Heart right ventricle (tissue), 2 donors: ENCODE results near the gene AK9.

- PRO-cap, 2 experiments = no peak in any of the 2 experiments
These were observed 31.8 kb downstream of the AK9 start for GRCh38 chr6:109659209-109659538.

DNA sequence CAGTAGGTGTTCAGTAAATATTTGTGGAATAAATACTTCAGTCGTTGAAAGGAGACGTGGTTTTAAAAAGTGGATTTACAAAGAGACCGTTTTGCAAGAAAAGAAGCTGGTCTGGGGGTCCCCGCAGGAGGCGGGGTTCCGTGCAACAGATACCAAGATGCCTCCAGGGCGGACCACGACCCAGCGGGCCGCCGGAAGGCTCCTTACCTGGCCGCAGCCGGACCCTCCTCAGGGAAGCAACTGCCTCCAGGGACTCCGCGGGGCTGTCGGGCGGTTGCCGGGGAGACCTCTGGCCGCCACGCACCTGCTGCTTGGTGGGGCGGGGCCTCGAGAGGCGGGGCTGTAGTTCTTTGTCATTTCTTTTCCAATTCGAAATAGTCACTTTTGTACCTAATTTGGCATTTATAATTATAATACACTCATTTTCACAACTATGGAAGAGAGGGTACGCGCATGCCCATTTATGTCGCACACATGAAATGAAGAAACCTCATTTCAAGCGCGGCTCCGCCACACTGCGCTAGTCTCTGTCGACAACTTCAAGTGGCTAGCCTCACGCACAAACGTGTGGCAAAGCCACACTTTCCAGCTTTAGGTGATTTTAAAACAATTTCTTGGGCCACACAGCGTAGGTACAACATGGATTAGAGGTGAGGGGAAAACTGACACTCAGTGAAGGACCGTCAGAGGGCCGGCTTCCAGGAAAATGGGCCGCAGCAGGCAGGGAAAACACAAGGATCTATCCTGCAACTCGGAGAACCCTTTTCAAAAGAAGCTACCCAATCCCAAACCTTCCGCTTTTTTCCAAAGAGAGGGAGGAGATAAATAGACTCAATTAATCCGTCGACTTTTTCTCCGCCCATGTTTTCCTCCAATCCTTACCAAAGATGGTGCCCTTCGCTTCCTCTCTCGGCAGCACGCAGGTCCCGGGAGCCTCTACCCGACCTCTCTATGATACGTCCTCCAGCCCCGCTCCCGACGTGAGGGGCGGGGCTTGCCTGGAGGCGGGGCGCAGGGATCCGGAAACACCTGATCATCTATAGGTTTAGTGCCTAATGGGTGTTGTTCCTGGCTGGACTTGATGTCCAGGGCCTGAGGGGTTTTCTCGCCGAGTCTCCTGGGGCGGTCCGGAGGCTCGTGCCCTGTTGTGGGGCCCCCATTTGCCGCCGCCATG, at the start of gene AK9:
TSS of gene AK9 (minus strand) at position 938 of the 1,174 bp plus-strand sequence.
- PRO-cap, 2 experiments = peak in 2 of 2 experiments; most common plus-strand start position 1,048 of the sequence (in 2); most common minus-strand start position 767 of the sequence (in 1)

- PRO-cap, 2 experiments = no peak in any of the 2 experiments
These were observed 108.3 kb upstream of the GPR6 start for GRCh38 chr6:109869767-109870188.

DNA sequence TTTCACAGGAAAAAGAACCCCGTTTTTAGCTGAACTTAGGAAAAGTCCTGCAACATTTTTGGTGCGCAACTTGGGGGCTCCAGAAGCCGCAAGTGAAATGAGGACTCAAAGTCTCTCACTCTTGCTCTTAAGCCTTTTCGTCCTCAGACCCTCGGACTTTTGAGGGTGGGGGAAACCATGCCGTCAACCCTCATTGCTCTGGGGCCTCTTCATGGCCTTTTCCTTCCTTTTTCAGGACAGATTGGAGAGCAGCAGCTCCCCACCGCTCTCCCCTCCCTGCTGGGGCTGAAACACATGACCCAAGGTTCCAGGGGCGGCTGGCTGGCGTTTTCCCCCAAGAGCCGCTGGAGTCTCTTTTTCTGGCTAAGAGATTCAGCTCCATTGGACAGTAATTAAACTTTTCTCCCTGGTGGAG, 101.2 kb upstream of the GPR6 start:
- PRO-cap, 2 experiments = no peak in any of the 2 experiments

DNA sequence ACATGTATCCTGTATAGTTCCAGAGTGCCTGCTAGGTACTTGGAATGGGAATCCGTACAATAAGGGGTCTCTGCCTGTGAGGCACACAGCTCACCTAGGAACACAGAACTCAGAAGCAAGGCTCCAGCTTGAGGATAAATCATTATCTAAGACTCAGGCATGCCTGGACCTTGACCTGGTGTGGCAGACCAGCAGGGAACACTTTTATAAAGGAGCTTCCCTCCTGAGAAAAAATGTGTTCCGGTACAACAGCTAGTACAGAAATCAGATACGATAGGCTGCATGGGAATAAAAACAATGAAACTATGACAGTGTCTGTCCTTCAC, 70.4 kb downstream of the METTL24 start:
- PRO-cap, 2 experiments = no peak in any of the 2 experiments

- PRO-cap, 2 experiments = peak in 1 of 2 experiments; most common minus-strand start chr6:110363851 (in 1)
These were observed 5.6 kb upstream of the METTL24 start for GRCh38 chr6:110363689-110364179.

GRCh38 chr6:110542210-110542754, 65.9 kb upstream of the SLC22A16 start:
- PRO-cap, 2 experiments = peak in 2 of 2 experiments; most common plus-strand start chr6:110542585 (in 1); most common minus-strand start chr6:110542491 (in 1)

DNA sequence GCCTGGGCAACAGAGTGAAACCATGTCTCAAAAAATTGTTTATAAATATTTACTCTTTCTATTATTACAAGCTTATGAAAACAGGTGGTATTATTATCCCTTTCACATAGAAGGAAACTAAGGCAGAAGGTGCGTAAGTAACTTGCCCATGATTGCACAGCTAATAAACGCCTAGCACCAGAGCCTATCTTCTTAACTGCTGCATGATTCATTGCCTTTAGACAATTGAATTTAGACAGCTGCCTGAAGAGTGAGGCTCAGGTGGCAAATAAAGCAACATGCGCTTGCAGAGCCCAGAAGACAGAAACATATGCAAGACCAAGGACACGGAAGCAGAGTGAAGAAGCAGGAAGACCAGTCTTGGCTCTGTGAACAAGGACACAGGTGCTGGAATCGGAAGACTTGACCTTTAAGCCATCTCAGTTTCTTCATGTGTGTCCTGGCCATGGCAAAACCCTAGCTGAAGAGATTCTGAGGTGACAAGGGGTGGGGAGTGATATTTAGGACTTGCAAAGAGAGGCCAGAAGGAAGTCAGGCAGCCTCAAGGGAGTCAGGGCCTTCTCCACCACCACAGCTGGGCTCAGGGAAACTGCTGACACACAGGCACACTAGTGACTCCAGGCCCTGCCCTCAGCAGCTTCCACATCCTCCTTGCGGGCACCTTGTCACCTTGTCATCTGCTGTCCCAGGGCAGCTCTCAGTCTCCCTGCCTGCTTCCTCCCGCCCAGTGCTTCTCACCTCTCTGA, 91.7 kb upstream of the SLC22A16 start:
- PRO-cap, 2 experiments = no peak in any of the 2 experiments

DNA sequence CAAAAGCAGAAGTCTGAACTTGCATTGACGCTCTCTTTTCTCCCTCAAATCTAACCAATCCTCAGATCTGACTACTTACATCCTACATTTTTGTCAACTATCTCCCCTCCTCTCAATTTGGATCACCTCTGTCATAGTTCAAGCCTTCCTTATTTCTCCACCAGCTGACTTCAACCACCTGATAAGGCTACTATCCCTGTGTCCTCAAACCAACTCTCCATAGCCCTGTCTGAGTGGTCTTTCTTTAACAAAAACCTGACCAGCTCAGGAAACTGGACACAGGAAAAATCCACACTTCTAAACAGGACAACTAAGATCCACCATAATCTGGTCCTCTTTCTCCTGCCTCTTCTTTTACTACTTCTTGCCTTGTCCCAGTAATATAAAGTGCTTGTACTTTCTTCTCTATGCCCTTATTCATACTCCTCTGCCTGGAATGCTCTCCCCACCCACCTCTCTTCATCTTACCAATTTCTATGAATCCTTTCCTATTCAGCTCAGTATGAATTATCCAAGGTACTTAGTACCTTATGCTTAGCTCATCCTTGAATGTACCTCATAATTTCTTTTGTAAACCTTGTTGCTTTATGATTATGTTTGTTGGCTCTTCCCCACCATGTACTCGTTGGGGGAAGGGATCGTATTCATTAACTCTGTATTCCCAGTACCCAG, 159.6 kb downstream of the CDK19 start:
- PRO-cap, 2 experiments = no peak in any of the 2 experiments

- PRO-cap, 2 experiments = peak in 1 of 2 experiments; most common minus-strand start chr6:110782223 (in 1)
These were observed 33.2 kb downstream of the CDK19 start for GRCh38 chr6:110782033-110782520.

GRCh38 chr6:110782521-110783445, 32.5 kb downstream of the CDK19 start:
- PRO-cap, 2 experiments = no peak in any of the 2 experiments

DNA sequence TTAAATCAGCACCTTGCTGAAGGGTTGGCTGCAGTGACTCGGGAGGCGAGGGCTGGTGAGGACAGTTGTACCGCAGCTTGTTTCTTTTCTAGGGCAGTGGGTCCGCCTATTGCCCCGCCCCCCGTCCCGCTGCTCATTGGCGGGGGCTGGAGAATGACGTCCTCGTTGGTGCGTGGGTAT, 417 bp upstream of the CDK19 start:
- PRO-cap, 2 experiments = peak in 2 of 2 experiments; most common minus-strand start position 54 of the sequence (in 1)

- PRO-cap, 2 experiments = no peak in any of the 2 experiments
These were observed 405 bp downstream of the AMD1 start for GRCh38 chr6:110874866-110875513.

GRCh38 chr6:110876933-110877613, 2.5 kb downstream of the AMD1 start:
- PRO-cap, 2 experiments = no peak in any of the 2 experiments

GRCh38 chr6:110897828-110898901, 23.6 kb downstream of the AMD1 start:
- PRO-cap, 2 experiments = no peak in any of the 2 experiments

- PRO-cap, 2 experiments = no peak in any of the 2 experiments
These were observed 13.9 kb upstream of the GTF3C6 start for GRCh38 chr6:110944420-110945167.

- PRO-cap, 2 experiments = no peak in any of the 2 experiments
These were observed 6.0 kb upstream of the GTF3C6 start for GRCh38 chr6:110952420-110952921.

- PRO-cap, 2 experiments = no peak in any of the 2 experiments
These were observed 812 bp downstream of the GTF3C6 start for GRCh38 chr6:110959380-110959655.

GRCh38 chr6:111109960-111110630, 22.8 kb downstream of the SLC16A10 start:
- PRO-cap, 2 experiments = no peak in any of the 2 experiments

GRCh38 chr6:111291002-111291547, 31.9 kb downstream of the MFSD4B start:
- PRO-cap, 2 experiments = no peak in any of the 2 experiments